ENCODE results near the gene NUDT8.

GRCh38 chr11:67583947-67584598 is 461 bp downstream of the GSTP1 start:
- RRBS, result 5% methylated on average over 18 of the region's 44 CpGs

GRCh38 chr11:67584599-67585508 is 1.2 kb downstream of the GSTP1 start:
- RRBS, result no CpG with 5 or more reads among the region's 18 CpGs

DNA sequence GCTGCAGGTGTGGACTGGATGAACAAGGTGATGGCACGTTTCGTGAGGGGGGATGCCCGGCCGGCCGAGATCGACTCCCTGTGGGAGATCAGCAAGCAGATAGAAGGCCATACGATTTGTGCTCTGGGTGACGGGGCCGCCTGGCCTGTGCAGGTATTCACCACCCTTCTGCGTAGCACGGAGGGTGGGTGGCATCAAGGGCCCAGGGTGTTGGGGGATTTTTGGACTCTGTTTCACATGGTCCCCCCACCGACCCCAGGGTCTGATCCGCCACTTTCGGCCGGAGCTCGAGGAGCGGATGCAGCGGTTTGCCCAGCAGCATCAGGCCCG is 5.3 kb downstream of the NDUFV1 start:
- RRBS, result 69% methylated on average over 5 of the region's 19 CpGs

GRCh38 chr11:67615360-67616230 is 8.9 kb downstream of the NDUFV1 start:
- RRBS, result 25% methylated on average over 2 of the region's 32 CpGs

DNA sequence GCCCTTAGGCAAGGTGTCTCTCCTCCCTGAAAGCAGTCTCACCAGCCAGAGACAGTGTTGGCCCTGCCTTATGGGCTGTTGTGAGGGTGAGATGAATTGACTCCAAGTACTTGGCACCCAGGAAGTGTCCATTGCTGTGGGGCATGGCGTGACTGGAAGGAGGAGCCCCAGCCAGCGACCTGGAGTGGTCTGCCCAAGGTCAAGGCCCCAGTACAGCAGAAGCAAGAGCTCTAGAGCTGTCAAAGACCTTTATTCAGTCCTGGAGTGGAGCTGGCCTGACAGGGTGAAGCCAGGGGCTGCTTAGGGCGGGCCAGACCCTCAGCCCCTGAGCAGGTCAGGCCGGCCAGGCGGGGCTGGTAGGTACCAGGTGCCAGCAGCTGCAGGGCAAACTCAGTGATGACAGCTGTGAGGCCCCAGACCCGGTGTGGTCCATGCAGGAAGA is 2.0 kb downstream of the NUDT8 start:
- RRBS, result 59% methylated on average over 3 of the region's 6 CpGs

- RRBS, result 2% methylated on average over 71 of the region's 114 CpGs
Observed at GRCh38 chr11:67629646-67630611, at the start of gene NUDT8. Gene NUDT8, minus strand, starts transcription at chr11:67629937.

DNA sequence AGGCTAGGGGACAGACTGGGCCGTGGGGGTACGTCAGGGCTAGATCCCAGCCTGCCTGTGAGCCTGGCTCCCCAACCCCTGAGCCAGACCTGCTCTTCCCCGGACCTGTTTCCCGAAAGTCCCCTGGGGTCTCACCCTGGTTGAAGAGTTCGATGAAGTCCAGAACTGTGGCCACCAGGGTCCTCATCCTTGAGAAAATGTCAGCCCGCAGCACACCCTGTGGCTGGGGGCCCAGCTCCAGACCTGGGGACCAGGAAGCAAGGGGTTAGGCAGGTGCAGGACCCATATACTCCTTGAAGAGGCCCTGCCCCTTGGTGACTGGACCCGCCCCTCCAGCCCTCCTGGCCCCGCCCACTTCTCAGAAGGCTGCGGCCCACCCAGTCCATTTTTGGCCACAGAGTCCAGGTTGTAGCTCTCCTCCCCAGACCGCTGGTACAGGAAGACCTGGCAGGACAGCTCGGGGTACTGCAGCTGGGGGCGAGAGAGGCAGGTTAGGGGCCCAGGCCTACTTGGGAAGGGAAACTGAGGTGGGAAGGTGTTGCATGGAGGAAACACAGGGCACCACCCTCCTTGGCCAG is 5.4 kb upstream of the TBX10 start:
- RRBS, result no CpG with 5 or more reads among the region's 12 CpGs

DNA sequence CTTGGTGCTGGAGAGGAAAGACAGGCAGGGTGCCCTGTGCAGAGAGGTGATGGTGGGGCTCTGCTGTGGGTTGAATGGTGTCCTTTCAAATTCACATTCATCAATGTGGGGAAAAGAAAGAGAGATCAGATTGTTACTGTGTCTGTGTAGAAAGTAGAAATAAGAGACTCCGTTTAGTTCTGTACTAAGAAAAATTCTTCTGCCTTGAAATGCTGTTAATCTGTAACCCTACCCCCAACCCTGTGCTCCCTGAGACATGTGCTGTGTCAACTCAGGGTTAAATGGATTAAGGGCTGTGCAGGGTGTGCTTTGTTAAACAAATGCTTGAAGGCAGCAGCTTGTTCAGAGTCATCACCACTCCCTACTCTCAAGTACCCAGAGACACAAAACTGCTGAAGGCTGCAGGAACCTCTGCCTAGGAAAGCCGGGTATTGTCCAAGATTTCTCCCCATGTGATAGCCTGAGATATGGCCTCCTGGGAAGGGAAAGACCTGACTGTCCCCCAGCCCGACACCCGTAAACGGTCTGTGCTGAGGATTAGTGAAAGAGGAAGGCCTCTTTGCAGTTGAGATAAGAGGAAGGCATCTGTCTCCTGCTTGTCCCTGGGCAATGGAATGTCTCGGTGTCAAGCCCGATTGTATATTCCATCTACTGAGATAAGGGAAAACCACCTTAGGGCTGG is 83.5 kb upstream of the ALDH3B2 start:
- RRBS, result no CpG with 5 or more reads among the region's 7 CpGs

DNA sequence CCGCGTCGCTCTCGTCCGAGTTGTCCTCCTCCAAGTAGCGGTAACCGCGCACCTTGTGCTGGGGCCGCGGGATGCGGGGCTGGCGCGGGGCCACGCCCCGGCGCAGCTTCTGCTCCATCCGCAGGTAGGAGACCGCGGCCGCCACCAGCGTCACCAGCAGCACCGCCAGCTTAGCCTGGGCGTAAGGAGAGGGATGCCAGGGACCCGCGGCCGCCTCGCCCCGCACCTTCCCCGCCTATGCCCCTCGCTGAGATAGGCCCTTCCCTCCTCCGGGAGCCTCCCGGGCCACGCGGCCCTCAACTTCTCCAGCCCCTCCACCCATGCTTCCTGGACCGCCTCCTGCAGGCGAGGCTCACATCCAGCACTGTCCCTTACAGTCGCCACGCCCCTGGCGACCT is 12.2 kb downstream of the UNC93B1 start:
- RRBS, result no CpG with 5 or more reads among the region's 39 CpGs

GRCh38 chr11:67996551-67997373 is 7.1 kb downstream of the UNC93B1 start:
- RRBS, result no CpG with 5 or more reads among the region's 40 CpGs

GRCh38 chr11:68003071-68003939 is 592 bp downstream of the UNC93B1 start:
- RRBS, result 5% methylated on average over 24 of the region's 91 CpGs

GRCh38 chr11:68036468-68036661 is 2.5 kb upstream of the TCIRG1 start:
- RRBS, result no CpG with 5 or more reads among the region's 11 CpGs

DNA sequence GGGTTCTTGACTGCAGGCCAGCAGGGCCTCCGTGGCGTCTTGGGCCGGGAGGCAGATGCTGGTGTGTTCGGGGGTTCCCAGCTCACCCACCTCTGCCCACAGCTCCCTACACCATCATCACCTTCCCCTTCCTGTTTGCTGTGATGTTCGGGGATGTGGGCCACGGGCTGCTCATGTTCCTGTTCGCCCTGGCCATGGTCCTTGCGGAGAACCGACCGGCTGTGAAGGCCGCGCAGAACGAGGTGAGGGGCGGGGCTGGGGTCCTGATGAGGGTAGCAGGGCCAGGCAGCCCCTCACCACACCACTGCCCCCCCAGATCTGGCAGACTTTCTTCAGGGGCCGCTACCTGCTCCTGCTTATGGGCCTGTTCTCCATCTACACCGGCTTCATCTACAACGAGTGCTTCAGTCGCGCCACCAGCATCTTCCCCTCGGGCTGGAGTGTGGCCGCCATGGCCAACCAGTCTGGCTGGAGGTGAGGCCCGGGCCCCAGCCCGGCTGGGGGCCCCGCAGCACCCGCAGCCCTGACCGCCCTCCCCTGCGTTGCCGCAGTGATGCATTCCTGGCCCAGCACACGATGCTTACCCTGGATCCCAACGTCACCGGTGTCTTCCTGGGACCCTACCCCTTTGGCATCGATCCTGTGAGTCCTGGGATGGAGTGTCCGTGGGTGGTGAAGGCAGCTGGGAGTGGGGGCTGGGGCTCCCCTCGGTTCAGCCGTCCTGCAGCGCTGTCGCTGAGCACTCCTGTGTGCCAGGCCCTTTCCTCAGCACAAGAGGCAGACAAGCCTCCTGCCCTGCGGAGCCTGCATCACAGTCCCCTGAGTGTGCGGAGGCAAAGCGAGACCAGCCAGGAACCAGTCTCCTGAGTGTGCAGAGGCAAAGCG is 8.7 kb downstream of the TCIRG1 start:
- RRBS, result 89% methylated on average over 8 of the region's 41 CpGs

GRCh38 chr11:68050438-68051143 is 11.8 kb downstream of the TCIRG1 start:
- RRBS, result no CpG with 5 or more reads among the region's 19 CpGs

GRCh38 chr11:68051224-68052599 is 12.9 kb downstream of the TCIRG1 start:
- RRBS, result 90% methylated on average over 1 of the region's 24 CpGs

DNA sequence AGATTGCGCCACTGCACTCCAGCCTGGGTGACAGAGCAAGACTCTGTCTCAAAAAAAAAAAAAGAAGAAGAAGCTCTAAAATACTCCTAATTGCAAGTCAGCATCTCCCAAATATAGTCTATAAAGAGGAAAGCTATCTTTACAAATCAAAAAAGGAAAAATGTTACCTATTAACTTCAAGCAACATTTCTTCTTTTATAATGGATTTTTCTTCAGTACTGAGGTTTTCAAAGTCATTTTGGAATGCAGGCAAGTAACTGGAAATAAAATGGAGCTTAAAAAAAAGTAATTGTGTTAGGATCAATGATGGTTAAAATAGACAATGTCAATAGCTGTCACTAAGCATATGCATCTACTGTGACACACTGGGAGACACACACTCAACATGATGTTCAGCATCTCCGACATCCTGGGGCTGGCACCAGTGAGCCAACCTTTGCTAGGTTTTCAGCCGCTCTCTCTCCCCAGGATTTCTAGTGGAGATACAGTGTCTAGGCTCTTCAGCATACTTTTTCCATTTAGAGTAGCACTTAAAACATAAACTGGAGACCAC is 25.6 kb downstream of the TCIRG1 start:
- RRBS, result no CpG with 5 or more reads among the region's 3 CpGs

GRCh38 chr11:68159115-68159488 is 37.9 kb upstream of the CHKA start:
- RRBS, result no CpG with 5 or more reads among the region's 11 CpGs

GRCh38 chr11:68212354-68212990 is 624 bp downstream of the KMT5B start:
- RRBS, result no CpG with 5 or more reads among the region's 60 CpGs

- RRBS, result no CpG with 5 or more reads among the region's 18 CpGs
Observed at GRCh38 chr11:68215181-68215803, 2.2 kb upstream of the KMT5B start.

DNA sequence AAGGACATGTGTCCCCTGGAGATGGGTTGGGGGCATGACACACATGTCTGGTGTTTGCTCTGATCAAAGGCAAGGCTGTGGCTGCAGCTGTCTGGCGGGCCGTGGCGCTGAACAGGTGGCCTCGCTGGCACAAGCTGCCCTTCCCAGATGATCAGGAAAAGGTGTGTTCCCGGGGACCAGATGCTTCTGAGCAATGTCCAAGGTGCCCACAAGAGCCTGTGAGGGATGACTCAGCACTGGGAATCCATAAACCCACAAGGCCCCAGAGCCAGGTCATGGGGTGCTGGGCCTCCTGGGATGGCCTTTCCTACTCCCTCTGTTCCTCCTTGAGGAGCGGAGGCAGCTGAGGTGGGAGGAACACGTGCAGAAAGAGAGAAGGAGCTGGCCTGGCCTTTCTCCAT is 9.7 kb upstream of the LRP5 start:
- RRBS, result no CpG with 5 or more reads among the region's 7 CpGs

Measured in epidermal melanocyte (primary cell).